Keratinocyte (primary cell): ENCODE measurements around a stretch of chr20.

DNA sequence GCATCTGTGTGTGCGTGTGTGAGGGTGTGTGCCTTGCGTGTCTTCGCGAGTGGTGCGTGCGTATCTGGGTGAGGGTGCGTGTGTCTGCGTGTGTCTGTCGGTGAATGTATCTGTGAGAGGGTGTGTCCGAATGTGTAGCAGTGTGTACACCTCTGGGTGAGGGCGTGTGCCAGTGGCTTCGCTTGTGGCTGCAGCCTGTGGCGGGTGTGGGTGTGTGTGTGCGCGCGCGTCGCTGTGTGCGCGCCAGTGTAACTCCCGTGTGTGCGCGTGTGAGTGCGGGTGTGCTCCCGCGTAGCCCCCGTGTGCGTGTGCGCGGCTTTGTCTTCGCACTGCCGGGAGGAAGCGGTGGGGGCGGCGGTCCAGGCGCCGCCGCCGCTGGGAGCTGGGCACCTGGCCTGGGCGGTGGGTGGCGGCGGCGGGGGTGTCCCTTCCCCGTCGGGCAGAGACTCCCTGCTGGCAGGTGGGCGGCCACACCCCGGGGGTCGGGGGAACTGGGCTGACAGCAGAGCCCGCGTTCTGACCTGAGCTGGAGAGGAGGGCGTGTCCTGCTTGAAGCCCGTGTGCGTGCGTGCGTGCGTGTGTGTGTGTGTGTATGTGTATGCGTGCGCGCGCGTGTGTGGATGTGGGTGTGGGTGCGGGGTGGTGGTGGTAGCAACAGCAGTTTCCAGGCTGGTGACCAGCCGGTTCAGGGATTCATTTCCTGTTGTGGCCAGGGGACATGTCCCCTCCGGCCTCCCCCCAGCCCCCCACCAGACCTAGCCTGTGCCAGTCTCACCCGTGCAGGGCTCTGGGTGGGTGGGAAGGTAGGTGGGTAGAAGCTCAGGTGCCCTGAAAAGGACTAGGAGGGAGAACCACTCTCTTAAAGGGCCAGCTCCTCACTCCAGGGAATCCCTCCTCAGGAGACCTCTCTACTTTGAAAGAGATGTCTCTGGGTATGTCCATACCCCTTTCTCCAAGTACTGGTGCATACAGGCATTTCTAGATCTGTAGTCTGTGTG lies 61.1 kb upstream of the EPB41L1 start:
CAGE:
- cytosol, long polyA minus RNA, result no peak
- cytosol, long polyA plus RNA, result no peak
- long polyA plus RNA, result no peak
- nucleus, long polyA minus RNA, result no peak
- nucleus, long polyA plus RNA, result no peak

CAGE:
- cytosol, long polyA minus RNA, result no peak
- cytosol, long polyA plus RNA, result no peak
- long polyA plus RNA, result no peak
- nucleus, long polyA minus RNA, result no peak
- nucleus, long polyA plus RNA, result no peak
Observed at GRCh38 chr20:36147905-36148311, 6.6 kb upstream of the EPB41L1 start.

DNA sequence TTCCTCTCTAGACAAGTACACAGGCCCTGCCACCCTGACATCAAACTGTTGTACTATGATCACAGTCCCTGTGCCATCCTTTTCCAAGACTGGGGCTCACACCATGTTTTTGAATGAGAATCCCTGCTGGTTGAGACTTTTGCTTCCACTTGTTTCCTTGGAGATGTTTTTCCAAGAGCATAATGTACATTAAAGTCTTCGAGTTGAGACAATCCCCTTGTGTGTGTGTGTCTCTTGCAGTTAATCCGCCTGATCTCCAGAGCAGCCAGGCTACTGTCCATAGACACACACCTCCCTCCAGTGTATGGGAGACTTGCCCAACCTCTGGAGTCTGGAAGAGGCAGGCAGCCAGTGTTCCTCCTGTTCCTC lies 20.4 kb downstream of the AAR2 start:
CAGE:
- cytosol, long polyA minus RNA, result start-site peak on the plus strand centred at position 112 of the sequence, 35 bp wide, 10 reads
- cytosol, long polyA plus RNA, result no peak
- long polyA plus RNA, result no peak
- nucleus, long polyA minus RNA, result no peak
- nucleus, long polyA plus RNA, result no peak

DNA sequence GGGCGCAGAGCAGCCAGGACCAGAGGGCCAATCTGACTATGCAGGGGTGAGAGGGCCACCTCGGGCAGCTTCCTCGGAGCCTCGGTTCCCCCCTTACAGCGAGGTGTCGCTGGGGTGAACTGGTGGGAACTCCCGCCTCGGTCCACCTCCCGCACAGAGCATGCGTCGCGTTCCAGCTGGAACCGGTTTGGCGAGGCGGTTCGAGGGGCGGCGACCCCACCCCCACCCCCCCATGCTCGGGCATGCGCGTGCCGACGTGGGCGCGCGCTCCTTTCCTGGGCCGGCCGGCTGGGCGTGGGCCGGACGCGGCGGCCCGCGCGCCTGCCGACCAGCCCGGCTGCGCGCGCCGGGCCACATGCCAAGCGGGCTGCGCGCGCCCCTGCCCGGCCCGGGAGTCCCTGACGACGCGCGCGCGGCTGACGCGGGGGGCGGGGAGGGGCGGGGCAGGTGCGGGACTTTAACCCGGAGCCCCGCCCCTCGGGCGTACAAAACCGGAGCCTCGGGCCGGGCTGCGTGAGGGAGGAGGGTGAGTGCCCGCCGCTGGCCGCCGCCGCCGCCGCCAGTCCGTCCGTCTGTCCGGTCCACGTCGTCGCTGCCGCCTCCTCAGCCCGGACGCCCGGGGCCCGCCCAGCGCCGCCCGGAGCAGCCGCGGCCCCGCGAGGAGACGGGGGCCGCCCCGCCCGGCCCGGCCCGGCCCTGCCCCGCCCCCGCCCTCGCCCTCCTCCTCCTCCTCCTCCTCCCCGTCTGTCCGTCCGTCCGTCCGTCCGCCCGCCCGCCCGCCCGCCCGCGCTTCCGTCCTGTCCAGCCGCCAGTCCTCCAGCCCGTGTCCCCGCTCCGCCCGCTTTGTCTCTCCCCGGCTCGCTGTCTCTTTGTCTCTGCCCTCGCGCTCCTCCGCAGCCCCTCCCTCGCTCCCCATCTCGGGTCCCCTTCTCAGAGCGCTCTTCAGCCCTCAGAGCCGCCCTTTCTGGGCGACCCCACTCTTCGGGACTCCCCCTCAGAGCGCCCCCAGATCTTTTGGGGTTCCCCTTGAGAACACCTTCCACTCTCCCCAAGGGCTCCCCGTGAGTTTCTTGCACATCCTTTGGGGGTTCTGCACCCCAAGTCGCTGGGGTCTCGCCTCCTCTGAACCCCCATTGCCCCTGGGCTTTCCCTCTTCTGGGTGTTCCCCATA lies 79.9 kb upstream of the MYL9 start:
CAGE:
- cytosol, long polyA minus RNA, result start-site peak on the plus strand centred at position 486 of the sequence, 5 bp wide, 315 reads
- cytosol, long polyA plus RNA, result no peak
- long polyA plus RNA, result start-site peak on the plus strand centred at position 485 of the sequence, 10 bp wide, 168 and 192 reads in 2 replicates
- nucleus, long polyA minus RNA, result start-site peak on the plus strand centred at position 533 of the sequence, 104 bp wide, 91 reads; start-site peak on the plus strand centred at position 891 of the sequence, 162 bp wide, 22 reads
- nucleus, long polyA plus RNA, result no peak

DNA sequence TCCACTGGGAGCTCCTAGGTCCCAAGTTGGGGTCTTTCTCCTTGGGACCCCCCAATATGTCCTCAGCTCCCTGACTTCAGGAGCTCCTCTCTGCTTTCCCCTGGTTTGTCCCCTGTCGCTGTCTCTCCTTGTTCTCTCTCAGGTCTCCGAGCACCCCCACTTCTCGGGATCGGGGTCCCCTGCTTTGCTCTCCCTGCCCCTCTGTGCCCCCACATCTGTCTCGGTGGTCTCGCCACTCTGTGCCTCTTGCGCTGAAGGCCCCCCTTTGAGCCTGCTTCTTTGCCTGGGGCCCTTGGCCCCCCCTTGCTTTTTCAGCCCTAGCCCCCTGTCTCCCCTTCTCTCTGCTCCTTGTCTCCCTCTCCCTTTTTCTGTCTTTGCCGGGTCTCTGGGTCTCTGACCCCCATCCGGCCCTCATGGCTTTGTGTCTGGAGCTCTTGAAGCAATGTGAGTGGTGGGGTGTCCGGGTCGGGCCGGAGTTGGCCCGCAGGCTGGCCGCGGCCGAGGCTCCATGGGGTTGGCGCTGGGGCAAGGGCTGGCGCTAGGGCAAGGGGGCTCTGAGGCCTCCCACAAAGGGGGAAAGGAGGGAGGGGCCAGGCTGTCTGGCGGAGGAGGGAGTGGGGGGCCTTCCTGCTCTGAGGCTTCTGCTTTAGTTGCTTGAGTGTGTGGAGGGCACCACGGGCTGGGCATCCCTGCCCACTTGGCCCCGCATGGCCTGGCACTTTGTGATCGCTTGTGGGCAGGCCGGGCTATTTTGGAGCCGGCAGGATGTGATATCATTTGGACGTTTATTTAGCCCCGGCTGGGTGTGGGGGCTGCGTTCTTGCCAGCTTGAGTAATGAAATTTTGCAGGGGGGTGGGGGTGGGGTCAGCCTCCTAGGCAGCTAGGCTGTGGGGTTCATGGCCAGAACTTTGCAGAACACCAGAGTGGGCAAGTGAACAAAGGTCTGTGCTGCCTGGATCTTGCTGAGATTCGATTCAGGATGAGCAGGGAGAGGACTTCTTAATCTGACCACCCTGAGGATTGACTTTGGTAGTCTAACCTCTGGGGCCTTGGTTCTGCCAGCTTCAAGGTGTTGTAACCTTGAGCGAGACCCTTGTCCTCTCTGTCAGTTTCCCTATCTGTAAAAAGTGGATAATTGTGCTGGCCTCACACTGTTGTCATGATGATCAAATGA lies 78.8 kb upstream of the MYL9 start:
CAGE:
- cytosol, long polyA minus RNA, result no peak
- cytosol, long polyA plus RNA, result no peak
- long polyA plus RNA, result no peak
- nucleus, long polyA minus RNA, result no peak
- nucleus, long polyA plus RNA, result no peak

CAGE:
- cytosol, long polyA minus RNA, result no peak
- cytosol, long polyA plus RNA, result no peak
- long polyA plus RNA, result no peak
- nucleus, long polyA minus RNA, result no peak
- nucleus, long polyA plus RNA, result no peak
Observed at GRCh38 chr20:36526258-36527164, 14.8 kb upstream of the MYL9 start.

GRCh38 chr20:36574457-36575403 lies 1.3 kb downstream of the TGIF2 start:
CAGE:
- cytosol, long polyA minus RNA, result start-site peak on the plus strand at chr20:36574551-36574654, 8 reads
- cytosol, long polyA plus RNA, result no peak
- long polyA plus RNA, result no peak
- nucleus, long polyA minus RNA, result no peak
- nucleus, long polyA plus RNA, result no peak

DNA sequence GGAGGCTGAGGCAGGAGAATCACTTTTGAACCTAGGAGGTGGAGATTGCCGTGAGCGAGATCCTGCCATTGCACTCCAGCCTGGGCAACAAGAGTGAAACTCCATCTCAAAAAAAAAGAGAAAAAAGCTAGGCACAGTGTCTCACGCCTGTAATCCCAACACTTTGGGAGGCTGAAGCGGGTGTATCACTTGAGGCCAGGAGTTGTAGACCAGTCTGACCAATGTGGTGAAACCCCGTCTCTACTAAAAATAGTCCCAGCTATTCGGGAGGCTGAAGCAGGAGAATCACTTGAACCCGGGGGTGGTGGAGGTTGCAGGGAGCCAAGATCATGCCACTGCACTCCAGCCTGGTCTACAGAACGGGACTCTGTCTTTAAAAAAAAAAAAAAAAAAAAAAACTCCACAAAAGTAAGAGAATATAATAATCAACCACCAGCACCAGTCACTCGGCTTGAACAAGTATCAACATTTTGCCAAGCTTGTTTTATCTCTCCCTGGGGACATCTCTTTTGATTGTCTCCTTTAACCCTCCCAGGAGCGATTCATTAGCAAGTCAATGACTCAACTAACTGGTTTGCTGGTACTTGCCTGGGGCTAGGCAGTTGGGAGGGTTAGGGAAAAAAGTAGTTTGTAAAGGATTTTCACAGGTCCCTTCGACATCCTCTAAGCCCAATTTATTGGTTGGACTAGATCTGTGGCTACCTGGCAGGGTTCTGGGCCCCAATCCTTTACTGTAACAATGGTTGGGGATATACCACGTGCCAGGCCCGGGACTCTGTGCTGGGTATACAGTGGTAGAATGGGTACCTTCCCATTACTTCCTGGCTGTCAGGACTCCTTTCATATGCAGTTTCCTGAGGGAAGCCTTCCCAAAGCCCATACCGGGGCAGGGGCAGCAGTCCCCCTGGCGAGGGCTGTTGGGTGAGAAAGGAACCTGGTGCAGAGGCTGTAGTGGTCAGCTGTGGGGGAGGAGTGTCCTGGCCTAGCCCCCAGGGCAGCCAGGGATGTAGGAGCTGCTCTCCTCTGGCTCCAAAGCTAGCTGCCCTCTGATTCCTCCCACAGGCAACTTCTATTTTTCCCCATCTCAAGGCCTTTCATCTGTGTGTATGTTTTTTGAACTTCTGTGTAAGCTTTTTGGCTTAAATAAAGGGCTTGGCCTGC lies 12.1 kb downstream of the TGIF2 start:
CAGE:
- cytosol, long polyA minus RNA, result no peak
- cytosol, long polyA plus RNA, result no peak
- long polyA plus RNA, result no peak
- nucleus, long polyA minus RNA, result no peak
- nucleus, long polyA plus RNA, result no peak

GRCh38 chr20:36703563-36704042 lies 42.3 kb downstream of the NDRG3 start:
CAGE:
- cytosol, long polyA minus RNA, result no peak
- cytosol, long polyA plus RNA, result no peak
- long polyA plus RNA, result no peak
- nucleus, long polyA minus RNA, result no peak
- nucleus, long polyA plus RNA, result no peak

DNA sequence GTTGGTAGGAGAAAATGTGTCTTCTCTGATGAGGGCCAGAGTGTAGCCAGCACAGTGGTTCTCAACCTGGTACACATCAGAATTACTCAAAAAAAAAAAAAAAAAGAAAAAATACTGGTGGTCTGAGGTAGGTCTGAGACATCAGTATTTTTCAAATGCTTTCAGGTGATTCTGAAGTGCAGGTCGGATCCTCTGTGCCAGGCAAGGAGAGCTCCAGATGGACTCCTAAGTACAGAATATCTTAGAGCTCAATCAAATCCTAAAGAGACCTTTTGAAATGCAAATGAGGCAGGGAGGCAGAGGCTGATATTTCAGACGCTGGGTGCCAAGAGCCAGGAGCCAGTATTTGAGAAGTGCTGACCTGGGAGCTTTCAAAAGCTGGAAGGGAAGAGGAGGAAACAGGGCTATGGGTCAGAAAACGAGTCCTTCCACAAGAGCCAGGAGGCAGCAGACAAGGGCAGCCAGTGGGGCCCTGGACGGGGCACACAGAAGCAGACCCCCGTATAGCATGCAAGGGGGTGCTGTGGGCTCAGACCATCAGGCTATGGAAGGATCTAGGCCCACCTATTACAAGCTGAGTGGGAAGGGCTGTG lies 43.7 kb downstream of the SOGA1 start:
CAGE:
- cytosol, long polyA minus RNA, result no peak
- cytosol, long polyA plus RNA, result no peak
- long polyA plus RNA, result no peak
- nucleus, long polyA minus RNA, result no peak
- nucleus, long polyA plus RNA, result no peak

DNA sequence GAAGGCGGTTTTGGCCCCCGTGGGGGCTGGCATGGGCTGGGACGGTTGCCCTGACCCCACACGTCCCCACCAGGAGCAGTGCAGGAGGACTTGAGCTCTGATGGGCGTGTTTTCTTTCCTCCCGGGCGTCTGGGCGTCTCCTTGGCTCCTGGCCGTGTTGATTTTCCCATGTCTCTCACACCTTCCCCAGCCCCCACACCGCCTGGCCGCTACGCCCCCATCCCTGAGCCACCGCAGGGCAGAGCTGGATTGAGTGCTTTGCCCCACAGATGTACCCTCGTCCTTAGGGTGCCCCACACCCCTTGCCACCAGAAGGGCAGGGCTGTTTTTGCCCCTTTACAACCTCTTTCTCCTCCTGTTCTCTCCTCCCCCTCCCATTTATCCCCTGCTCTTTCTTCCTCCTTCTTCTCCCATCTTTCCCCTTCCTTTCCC lies 1.4 kb upstream of the SOGA1 start:
CAGE:
- cytosol, long polyA minus RNA, result no peak
- cytosol, long polyA plus RNA, result no peak
- long polyA plus RNA, result no peak
- nucleus, long polyA minus RNA, result no peak
- nucleus, long polyA plus RNA, result no peak

GRCh38 chr20:36998518-36999154 lies 47.1 kb upstream of the SAMHD1 start:
CAGE:
- cytosol, long polyA minus RNA, result no peak
- cytosol, long polyA plus RNA, result no peak
- long polyA plus RNA, result no peak
- nucleus, long polyA minus RNA, result no peak
- nucleus, long polyA plus RNA, result no peak

CAGE:
- cytosol, long polyA minus RNA, result no peak
- cytosol, long polyA plus RNA, result no peak
- long polyA plus RNA, result no peak
- nucleus, long polyA minus RNA, result no peak
- nucleus, long polyA plus RNA, result no peak
Observed at GRCh38 chr20:37096575-37097199, 890 bp upstream of the RBL1 start.

DNA sequence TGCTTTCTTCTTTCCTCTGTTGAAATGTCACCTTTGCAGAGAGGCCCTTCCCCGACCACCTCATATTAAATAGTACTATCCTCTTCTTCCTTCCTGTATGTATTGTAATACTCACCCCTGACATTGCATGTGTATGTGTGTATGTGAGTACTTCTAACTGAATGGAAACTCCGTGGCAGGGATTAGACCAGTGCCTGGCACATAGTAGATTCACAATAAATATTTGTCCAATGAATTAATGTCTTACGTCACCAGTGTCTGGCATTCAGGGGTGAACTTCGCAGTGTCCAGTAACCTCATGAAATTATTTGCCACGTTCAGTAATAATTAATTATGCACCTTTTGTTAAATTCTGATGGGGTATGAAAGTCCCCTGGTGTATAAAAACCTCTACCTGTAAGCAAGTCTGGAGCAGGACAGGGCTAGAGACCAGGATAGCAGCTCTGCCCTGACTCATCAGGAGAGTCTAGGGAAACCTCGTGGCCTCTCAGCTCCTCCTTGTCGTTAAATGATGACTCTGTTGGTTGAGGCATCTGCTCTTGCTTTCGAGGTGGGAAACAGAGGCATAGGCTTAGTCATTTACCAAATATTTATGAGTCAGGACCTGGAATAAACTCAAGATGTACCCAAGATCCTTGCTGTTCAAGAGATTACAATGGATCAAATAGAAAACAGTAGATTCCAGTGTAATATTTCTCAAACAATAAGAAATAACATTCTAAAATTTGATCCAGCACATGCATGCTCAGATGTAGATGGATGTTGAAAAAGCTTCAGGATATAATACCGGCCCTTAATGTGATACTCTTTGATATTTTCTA lies 5.4 kb downstream of the MANBAL start:
CAGE:
- cytosol, long polyA minus RNA, result no peak
- cytosol, long polyA plus RNA, result no peak
- long polyA plus RNA, result no peak
- nucleus, long polyA minus RNA, result no peak
- nucleus, long polyA plus RNA, result no peak

CAGE:
- cytosol, long polyA minus RNA, result no peak
- cytosol, long polyA plus RNA, result no peak
- long polyA plus RNA, result no peak
- nucleus, long polyA minus RNA, result no peak
- nucleus, long polyA plus RNA, result no peak
Observed at GRCh38 chr20:37403132-37404450, 57.7 kb downstream of the SRC start.

DNA sequence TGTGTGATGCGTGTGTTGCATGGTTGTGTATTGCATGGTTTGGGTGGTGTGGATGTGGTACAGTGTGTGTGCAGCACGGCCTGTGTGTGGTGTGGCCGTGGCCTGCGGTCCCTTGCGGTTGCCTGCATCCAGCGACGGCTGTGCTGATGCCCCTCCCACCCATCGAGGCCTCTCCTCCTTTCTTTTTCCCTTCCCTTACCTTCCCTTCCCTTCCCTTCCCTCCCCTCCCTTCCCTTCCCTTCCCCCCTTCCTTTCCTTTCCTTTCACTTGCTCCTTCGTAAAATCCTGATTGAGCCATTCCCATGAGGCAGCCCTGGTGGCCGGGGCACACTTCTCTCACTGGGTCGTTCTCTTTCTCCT lies 65.6 kb downstream of the SRC start:
CAGE:
- cytosol, long polyA minus RNA, result no peak
- cytosol, long polyA plus RNA, result no peak
- long polyA plus RNA, result no peak
- nucleus, long polyA minus RNA, result no peak
- nucleus, long polyA plus RNA, result no peak

GRCh38 chr20:37506697-37507097 lies 14.4 kb upstream of the NNAT start:
CAGE:
- cytosol, long polyA minus RNA, result no peak
- cytosol, long polyA plus RNA, result no peak
- long polyA plus RNA, result no peak
- nucleus, long polyA minus RNA, result no peak
- nucleus, long polyA plus RNA, result no peak

DNA sequence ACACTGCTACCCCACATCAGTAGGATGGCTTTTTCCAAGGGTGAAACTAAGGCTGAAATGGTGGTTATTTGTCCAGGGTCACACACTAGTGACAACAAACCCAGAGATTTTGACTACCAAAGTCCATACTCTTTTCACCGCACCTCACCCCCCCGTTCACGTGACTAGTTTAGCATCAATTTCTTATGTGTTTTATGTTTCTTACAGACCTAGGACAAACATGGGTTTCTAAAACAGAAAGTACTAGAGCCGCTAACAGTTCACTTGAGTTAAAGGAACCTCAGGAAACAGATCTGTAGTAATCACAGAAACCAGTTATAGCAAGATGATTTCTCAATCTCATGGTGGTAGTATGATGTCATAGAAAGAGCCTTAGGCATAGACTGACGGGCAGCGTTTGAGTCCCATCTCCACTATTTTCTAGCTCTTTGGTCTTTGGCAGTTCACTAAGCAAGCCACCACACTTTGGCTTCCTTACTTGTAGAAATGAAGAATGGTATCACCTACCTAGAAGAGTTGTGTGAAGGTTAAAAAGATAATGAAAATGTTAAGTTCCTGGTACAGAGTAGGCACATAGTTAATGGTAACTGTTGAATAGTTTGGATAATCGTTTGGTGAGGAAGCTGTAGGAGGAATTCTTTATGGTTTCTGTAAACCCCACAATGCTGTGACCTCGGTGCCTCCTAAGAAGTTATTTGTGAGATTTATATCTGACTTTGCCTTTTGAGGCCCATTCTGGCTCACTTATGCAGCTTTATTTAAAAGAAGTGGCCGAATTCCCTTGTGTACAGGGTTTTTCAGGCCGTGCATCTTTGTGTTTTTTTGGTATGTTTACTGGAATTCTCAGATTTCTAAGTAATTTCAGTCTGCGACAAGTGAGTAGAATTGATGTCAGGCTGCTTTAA lies 21.3 kb downstream of the CTNNBL1 start:
CAGE:
- cytosol, long polyA minus RNA, result no peak
- cytosol, long polyA plus RNA, result no peak
- long polyA plus RNA, result no peak
- nucleus, long polyA minus RNA, result no peak
- nucleus, long polyA plus RNA, result no peak

CAGE:
- cytosol, long polyA minus RNA, result no peak
- cytosol, long polyA plus RNA, result no peak
- long polyA plus RNA, result no peak
- nucleus, long polyA minus RNA, result no peak
- nucleus, long polyA plus RNA, result no peak
Observed at GRCh38 chr20:37804378-37805138, 98.4 kb upstream of the VSTM2L start.

DNA sequence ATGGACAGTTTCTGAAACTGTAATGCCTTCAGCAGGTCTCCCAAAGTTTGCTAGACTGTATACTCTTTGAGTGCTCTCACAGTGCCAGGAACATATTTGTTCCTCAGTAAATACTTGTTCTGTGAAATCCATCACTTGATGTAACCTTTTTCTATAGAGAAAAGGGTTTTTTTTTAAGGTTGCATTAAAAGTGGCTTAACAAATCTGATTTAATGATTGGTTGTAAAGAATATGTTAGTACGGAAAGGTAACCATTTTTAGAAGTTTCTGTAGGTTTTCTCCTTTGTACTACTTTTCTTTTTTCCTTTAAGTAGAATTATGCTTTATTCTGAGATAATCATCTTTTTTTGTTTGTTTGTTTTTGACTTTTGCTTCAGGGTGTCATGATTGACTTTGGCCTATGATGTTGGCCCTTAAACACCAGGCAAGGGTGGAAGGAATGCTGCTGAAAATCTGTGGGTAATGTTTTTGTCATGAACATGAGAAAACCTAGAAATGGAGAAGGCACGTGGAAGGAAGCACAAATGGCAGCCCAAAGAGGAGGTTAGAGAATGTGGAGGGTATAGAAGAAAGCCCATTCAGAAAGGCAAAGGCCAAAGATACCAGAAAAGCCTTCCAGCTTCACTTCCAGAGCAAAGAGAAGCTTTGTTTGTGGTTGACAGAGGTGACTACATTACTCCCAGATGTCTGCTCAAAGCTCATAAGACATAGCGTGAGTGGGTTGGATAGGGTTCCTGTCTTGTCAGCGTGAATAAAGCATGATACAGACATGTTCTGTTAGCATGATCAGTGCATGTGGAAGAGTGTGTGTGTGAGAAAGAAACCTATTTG lies 36.5 kb downstream of the RPRD1B start:
CAGE:
- cytosol, long polyA minus RNA, result no peak
- cytosol, long polyA plus RNA, result no peak
- long polyA plus RNA, result no peak
- nucleus, long polyA minus RNA, result no peak
- nucleus, long polyA plus RNA, result no peak